Pulmonary lymph node (tissue), 1 donor: ENCODE measurements around the genes GALNT1, RPRD1A, ELP2 and SETBP1.

- PRO-cap = bidirectional peak, plus-strand start at chr18:35581754, minus-strand start at chr18:35581611
Observed at GRCh38 chr18:35581659-35582500, at the start of gene GALNT1. Gene GALNT1, plus strand, starts transcription at chr18:35581740.

DNA sequence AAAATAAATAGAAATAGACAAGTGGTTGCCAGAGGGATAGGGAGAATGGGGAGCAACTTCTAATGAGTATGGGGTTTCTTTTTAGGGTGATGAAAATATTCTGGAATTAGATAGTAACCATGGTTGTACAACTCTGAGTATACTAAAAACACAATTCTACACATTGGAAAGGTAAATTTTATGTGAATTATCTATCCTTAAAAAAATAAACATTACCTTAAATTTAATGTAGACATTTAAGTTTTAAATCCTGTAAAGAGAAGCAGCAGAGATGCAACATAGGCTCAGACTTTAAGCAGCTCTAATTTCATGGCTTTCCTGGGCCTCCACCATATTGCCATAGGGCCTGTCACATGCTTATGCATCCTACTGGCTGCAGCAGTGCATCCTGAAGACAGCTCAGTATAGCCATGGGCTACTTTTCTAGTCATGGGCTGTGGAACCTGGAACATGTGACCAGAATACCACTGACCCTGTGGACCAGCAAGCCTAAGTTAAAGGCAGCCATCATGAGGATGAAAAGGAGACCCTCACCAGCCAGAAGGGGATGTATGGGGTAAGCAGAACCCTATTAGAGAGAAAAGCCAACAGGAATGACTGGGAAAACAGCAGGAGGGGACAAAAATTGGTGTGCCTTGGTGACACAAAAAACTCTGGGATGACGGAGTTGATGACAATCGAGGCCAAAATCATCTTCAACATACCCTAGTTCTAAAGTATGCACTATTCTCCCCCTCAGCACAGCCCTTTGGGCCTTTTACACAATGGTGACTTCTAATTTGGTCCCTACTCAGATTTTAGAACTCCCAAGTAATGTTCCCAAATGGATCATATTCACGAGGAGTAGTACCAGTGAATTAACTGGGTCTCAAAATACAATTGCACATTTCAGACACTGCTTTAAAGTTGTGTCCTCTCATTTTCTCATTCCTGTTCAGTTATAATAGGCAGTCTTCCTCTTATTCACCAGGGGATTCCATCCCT lies 10.8 kb downstream of the C18orf21 start:
- PRO-cap = no peak

DNA sequence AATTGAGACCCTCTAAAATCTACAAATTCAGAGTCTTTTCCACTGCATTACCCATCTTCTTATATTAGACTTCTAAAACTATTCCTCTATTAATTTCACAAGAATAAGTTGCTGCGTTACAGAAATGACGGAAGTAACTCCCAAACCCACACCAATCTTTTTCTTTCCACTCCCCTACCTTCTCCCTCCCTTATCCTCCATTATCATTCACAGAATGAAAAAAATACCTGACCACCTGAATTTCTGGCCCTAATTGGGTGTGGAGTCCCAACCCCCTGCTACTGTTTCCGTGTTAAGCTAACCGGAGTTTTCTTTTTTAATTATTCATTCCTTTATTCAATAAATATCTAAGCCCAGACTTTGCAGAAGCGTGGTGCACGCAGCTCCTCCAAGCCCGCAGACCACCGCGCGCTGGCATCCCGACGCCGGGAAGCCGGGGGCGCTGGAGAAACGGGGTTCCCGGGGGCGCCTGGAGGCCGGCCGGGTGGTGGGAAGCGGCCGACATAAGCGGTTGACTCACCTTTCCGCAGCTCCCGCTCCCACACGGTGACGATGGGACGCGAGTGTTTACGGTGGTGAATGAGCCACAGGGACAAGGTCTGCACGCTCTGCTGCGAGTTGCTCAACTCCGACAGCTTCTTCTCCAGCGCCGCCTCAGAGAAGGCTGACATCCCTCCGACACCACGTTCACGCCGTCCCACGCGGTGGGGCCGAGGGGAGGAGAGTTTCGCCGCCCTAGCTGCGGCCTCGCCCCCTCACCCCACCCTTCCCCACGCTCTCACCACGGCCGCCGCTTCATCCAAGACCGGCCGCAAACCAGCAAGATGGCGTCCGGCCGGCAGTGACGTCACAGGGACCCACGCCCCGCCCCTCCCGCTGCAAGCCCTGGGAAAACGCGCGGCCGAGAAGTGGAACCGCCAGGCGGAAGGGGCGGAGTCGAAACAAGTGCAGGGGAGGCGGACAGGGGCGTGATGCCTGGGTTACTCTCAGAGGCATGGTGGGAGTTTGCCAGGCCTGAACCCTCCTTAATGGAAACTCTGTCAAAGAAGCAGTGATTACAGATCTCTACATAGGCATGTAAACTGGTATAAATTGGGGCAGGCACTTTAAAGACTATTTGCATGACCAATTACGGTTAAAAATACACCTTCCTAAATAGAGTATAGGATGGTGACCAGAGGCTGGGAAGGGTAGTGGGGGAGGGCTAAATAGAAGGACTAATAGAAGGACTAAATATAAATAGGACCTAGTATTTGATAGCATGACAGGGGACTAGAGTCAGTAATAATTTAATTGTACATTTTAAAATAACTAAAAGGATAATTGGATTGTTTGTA lies at the start of gene RPRD1A:
RPRD1A (minus strand) TSS at position 826 of the 1,337 bp plus-strand sequence.
- PRO-cap = bidirectional peak, plus-strand start at position 582 of the sequence, minus-strand start at position 502 of the sequence; bidirectional peak, plus-strand start at position 989 of the sequence, minus-strand start at position 818 of the sequence

GRCh38 chr18:36108857-36109777 lies 20.0 kb downstream of the SLC39A6 start:
- PRO-cap = no peak

- PRO-cap = bidirectional peak, plus-strand start at chr18:36129924, minus-strand start at chr18:36129843
Observed at GRCh38 chr18:36129603-36130474, at the start of gene ELP2. Gene ELP2, plus strand, starts transcription at chr18:36129899.

DNA sequence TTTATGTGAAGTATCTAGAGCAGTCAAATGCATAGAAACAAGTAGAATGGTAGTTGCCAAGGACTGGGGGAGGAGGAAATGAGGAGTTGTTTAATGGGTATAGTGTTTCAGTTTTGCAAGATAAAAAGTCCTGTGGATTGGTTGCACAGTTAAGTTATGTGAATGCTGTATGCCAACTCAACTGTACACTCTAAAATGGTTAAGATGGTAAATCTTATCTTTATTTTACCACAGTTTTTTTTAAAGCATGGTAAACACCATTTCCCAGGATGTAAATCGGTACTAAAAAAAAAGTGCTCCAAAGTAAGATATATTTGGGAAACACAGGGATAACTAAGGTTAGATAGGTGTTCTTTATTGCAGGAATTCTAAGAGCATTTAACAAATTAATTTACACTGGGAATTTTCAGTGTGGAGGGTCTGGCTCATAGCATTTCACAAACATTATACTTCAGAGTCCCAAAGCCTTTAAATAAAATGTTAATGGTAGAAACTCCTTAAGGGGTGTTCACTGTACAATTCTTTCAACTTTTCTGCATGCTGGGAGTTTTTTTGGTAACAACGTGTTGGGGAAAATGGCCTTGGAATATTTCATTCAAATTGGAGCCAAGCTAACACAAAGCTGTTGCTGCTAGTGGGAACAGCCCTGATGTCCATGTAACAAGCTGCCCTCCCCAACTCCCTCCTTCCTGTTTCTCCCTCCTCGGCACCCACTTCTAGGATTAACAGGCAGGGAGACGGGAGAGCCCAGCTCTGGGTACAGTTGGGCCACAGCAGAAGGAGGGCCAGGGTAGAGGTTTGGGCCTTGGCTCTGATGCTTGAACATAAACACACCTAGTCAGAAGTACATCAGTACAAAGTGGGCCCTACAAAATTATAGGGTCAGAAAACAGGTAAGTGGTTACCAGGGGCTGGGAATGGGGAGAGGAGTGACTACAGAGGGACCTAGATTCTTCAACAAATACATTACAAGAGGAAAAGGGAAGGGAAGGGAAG lies 9.6 kb upstream of the MOCOS start:
- PRO-cap = no peak

DNA sequence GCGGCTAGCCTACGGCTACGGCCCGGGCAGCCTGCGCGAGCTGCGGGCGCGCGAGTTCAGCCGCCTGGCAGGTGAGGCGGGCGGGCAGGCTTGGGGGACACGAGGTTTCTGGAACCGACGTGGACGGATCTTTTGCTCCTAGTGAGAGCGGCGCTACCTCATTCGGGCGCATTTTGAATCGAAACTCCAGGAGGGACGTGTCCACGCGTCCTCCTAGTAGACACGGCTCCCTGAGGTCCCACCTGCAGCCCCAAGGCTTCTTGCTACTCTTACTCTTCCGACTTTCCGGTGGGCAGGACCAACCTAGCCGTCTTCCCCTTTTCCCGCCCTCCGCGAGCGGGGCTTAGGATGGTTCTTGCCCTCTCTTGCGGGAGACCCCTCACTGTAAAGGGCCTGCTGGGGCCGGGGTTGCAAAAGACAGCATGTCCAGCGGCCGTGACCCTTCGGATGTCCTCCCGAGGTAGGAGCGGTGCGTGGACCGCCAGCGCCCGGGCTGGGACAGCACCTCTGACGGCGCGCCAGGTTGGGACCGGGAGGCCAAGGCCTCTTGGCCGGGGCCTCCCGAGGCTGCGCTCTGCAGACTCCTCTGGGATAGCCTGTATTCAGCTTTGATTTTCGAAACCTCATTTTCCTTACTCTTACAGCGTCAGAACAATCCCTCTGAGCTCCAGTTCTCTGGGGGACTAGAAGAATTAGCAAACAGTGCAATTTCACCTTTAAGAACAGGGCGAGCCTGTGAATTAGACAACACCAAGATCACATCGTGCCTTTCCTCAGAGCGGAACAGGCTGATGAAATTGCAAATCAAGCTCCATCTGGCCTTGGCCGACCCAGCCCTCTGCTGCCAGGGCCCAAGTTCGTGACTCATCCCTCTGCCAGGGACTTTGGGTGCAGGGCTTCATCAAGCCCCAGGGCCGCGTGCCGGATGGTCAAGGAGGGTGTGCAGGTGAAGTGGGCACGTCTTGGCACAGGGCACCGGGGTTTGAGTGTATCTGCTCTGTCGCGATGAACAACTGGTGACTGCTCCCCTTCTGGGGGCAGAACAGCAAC lies 639 bp downstream of the MOCOS start:
- PRO-cap = no peak

GRCh38 chr18:36195123-36195990 lies 8.1 kb downstream of the MOCOS start:
- PRO-cap = no peak

GRCh38 chr18:36296312-36296959 lies 1.1 kb upstream of the FHOD3 start:
- PRO-cap = unidirectional peak, plus-strand start at chr18:36296789

DNA sequence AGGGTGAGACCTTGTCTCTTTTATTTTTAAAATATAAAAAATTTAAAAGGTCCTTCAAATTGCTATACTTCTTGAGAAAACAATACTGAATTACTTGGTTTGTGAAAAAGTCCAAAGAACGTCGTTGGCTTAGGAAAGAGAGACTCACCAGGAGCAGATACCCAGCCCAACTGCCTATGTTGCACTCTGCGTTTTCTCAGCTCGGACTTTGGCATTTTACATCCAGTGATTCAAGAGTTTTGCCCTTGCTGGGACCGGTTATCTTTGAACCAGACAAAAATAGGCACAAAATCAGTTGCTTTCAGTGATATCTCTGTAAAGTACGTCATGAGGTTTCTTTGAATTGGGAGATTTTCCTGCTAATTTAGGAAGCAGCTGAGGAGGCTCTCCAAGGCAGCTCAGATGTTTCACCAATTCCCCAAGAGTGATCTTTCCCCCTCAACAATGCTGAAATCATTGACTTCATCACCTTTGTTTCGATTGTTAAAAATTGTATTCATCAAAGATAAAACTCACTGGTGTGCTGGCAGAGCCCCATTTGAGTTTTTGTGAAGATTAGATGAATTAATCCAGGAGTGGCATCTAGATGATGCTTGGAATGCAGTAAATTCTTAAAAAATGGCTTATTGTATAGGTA lies 29.3 kb downstream of the FHOD3 start:
- PRO-cap = no peak

- PRO-cap = no peak
Observed at GRCh38 chr18:36829318-36829626, 345 bp downstream of the KIAA1328 start.

DNA sequence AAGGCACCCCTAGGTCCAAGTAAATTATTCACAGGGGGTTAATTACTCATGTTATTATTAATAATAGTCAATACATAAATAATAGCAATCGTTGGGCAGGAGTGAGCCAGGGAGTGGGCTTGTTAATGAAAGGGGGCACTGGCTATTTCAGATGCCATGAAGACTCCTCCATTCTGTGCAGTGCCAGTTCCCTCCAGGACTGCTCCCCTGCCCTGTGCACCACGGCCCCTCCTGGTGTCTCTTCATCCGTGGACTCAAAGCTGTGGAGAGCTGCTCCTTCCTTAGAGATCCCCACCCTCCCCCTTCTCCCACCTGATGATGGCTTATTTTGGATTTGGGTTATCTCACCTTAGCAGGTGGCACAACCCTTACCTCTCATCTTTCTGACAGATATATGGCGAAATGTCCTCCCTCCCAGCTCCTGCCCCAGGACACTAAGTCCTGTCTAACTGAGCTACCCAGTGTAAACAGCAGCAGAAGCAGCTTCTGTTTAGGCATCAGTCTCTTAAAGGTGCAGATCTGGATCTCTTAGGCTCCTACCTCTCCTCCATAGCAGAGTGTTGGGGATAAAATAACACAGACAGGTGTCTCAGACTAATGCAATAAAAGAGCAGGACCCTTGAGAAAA lies 3.1 kb upstream of the CELF4 start:
- PRO-cap = no peak

- PRO-cap = no peak
Observed at GRCh38 chr18:37670086-37670646, 104.6 kb upstream of the CELF4 start.

DNA sequence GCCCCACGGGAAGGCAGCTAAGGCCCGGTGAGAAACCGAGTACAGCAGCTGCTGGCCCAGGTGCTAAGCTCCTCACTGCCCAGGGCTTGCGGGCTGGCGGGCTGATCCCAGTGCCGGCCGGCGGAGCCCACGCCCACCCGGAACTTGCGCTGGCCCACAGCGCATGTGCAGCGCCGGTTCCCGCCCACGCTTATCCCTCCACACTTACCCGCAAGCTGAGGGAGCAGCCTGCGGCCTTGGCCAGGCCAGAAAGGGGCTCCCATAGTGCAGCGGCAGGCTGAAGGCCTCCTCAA lies 1152.9 kb upstream of the CELF4 start:
- PRO-cap = no peak

DNA sequence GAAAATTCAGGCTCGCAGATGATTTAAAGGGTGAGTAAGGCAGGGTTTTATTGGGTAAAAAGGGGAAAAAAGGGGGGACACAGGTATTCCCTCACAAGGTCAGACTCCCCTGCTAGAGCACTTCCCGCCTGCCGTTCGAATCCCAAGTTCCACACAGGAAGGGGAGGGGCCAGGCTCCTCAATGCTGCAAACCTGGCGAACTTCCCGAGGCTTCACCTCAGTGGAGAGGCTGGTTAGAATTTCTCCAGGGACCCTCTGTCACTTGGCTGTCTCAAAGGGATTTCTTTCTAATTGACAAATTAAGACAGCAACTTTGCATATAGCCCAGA lies 2154.9 kb upstream of the PIK3C3 start:
- PRO-cap = no peak

GRCh38 chr18:42038754-42039186 lies 83.7 kb downstream of the PIK3C3 start:
- PRO-cap = no peak

GRCh38 chr18:42339382-42339682 lies 384.3 kb downstream of the PIK3C3 start:
- PRO-cap = no peak

DNA sequence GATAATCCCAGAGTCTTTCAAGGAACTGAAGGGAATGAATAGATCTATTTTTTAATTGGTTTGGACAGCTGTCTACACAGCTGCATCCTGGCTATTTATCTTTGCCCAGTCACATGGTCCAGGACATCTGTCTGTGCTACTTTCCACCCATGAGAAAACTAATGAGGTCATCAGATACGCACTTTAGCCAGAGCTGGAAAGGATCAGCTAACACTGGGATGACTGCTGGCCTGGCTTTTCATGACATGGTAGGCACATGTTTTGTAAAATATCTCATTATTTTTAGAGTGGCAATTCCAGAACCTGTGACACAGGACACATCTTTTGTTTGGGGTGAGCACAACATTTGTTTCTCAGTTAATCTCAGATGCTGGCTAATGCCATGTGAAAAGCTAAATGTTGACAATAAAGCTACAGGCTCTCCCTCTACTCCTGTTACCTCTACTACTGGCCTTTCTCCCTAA lies 500.8 kb downstream of the RIT2 start:
- PRO-cap = no peak

DNA sequence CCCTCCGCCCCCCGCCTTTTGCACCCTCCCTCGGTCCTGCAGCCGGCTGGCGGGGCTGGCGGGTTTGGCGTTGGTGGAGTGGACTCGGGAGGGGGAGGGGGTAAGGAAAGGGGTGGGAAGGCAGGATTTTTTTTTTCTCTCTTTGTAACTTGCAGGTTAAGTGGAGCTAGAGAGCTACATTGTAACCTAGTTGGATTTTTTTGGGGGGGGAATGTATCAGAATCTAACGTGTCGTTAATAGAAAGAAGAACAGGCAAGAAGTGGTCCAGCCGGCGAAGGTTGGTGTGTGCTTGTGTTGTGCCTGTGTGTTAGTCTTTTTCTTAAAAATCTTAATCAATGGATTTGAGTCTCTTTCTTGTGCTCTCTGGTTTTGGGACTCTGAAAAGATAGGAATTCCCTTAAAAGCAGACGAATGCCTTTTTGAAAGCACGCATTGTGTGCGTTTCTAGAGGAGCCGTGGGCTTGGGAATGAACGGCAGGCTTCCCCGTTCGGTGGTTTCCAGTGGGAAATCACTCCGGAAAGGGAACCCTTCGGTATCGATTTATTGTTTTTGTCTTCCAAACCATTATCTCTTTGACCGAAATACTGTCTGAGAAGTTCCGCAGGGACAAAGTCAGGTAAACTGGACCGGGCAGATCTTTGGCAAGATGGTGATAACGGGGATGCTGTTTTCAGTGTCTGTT lies at the start of gene SETBP1:
SETBP1 (plus strand) TSS at position 145 of the 684 bp plus-strand sequence.
- PRO-cap = bidirectional peak, plus-strand start at position 189 of the sequence, minus-strand start at position 48 of the sequence

DNA sequence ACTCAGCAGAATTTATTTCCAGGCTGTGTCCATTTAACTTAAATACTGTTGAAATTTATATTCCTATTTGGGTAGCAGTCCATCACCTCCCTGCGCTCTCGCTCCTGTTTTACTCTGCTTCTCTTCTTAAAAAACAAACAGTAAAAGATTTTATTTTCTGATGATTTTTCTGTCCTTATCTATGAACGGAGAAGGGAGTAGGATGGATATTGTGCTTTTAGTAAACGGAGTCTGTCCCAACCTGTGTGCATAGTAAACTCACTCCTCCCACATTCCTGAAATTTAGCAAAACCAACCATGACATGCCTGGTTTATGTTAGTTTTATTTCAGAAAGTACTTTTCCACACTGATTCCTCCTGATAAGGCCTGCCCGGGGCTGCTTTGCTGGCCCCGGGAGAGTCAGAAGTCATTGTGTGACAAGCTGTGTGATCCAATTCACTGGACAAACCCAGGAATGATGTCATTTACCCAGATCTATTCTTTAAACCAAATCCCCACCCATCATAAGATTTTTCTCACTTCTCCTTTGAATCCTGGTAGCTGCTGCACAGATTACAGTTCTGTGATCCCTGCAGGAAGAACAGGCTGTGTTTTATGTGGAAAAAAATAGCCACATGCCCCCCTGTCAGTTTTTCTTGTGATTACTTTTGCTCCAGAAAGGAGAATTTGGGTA lies 109.0 kb downstream of the SETBP1 start:
- PRO-cap = bidirectional peak, plus-strand start at position 519 of the sequence, minus-strand start at position 412 of the sequence